Lung (tissue), 4 donors: ENCODE measurements around the genes CCNB1, SMN2 and TNPO1.

GRCh38 chr5:68709288-68709805 lies 384.5 kb upstream of the SLC30A5 start:
- PRO-cap, result no peak
- RAMPAGE, long total RNA, result no peak
- RRBS, result no CpG with 5 or more reads among the region's 2 CpGs

DNA sequence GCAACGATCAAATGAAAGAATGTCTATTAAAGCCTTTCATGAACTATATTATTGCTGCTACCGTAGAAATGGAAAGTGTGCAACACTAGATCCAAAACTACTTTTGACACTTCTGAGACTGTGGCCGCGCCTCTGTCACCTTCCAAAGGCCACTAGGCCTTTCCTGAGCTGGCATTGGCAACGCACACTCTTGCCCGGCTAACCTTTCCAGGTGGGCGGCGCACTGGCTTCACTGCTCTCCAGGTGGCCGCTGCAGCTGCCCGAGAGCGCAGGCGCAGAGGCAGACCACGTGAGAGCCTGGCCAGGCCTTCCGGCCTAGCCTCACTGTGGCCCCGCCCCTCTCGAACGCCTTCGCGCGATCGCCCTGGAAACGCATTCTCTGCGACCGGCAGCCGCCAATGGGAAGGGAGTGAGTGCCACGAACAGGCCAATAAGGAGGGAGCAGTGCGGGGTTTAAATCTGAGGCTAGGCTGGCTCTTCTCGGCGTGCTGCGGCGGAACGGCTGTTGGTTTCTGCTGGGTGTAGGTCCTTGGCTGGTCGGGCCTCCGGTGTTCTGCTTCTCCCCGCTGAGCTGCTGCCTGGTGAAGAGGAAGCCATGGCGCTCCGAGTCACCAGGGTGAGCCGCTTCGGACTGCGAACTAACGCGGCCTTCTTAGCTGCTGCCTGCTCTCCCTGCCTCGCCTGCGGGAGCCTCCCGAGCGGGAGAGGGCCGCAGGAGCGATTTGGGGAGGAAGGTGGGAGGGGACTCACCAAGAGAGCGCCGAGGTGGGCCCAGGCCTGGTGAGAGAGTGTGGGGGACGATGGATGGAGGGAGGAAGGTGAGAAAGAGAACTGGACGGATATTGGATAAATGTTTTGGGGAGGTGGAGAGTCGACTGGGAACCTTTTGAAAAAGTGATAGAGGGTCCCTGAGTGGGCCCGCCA lies at the start of gene CCNB1:
Gene CCNB1, plus strand, starts transcription at position 483 of the 924 bp plus-strand sequence.
- PRO-cap, result bidirectional peak, plus-strand start at position 462 of the sequence, minus-strand start at position 162 of the sequence
- RAMPAGE, long total RNA, result no peak
- RRBS, result under 1% methylated on average over 14 of the region's 54 CpGs

DNA sequence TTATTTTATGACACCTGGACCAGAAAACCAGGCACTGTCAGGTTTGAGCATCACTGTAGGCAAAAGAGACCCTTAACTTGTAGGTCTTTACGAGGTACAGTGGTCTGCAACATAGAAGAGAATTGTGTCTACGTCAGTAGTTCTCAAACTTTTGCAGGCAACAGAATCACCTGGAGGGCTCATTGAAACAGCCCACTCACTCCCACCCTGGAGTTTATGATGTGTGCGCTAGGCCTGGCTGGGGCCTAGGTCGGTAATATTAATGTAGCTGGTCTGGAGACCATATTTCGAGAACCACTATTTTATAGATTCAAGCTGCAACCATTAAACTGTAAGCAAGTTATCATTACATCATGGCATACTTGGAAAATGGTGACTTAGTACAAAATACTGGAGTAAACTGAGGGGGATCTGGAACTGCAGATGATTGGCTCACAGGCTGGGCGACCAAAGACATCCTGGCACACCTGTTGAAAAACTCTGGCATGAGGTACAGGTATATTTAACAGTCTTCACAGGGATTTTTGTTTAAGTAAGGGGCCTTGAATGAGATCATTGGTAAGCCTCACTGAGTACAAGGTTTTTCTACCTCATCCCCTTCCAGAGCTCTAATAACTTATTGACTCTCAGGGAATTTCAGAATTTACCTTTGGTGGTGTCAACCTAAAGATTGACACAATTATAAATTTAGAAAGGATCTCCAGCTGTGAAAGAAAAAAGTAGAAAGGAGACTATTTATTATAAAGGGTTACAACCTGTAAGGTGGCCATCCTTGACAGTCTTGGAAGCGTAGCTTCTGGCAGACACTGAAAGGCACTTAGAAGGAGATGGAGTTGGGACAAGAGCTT lies 33.6 kb downstream of the OCLN start:
- PRO-cap, result no peak
- RAMPAGE, long total RNA, result no peak
- RRBS, result no CpG with 5 or more reads among the region's 7 CpGs

- PRO-cap, result no peak
- RAMPAGE, long total RNA, result no peak
- RRBS, result no CpG with 5 or more reads among the region's 33 CpGs
Measured at GRCh38 chr5:70049536-70049872, at the start of gene SMN2. Gene SMN2, plus strand, starts transcription at chr5:70049669.

DNA sequence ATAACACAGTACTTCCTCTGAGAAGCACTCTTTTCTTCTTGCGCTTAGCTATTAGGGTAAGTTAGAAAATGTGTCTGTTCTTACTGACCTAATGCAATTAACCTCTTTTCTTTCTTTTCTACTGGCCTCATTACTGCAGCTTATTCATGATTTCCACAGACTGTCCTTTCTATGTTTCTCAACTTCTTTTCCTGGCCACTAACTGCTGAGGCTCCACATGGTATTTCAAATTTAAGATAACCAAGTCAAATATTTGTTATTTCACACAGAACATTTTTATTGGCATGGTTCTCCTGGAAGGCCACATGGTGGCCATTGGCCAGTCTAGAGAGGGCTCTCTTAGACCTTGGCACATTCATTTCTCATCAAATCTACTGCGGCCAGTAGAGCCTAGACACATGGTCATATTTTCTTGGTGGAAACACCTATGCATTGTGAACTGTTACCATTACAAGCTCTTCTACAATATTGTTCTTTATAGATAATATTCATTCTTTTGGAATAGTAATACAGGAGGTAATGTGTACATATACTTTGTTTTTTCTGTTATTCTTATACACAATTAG lies 13.9 kb upstream of the BDP1 start:
- PRO-cap, result no peak
- RAMPAGE, long total RNA, result no peak
- RRBS, result no CpG with 5 or more reads among the region's 2 CpGs

DNA sequence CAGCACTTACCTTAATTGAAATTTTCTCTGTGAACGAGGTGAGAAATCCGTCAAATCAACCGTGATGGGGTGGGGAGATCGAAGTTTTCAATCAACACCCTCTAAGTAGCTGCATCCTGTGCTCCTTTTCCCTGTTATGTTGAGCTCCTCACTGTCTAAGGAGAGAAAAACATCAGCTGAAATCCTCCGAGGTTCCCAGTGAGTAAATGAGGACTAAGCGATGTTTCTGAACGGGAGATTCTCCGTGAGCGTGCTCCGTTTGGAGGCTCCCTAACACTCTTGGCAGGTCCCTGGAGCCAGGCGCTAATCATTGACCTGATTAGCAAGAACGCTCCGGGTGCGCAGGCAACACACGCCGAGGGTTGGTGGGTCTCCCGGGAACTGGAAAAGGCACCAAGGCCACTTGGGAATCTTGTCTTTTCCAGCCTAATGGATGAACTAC lies 9.8 kb upstream of the BDP1 start:
- PRO-cap, result no peak
- RAMPAGE, long total RNA, result no peak
- RRBS, result no CpG with 5 or more reads among the region's 17 CpGs

DNA sequence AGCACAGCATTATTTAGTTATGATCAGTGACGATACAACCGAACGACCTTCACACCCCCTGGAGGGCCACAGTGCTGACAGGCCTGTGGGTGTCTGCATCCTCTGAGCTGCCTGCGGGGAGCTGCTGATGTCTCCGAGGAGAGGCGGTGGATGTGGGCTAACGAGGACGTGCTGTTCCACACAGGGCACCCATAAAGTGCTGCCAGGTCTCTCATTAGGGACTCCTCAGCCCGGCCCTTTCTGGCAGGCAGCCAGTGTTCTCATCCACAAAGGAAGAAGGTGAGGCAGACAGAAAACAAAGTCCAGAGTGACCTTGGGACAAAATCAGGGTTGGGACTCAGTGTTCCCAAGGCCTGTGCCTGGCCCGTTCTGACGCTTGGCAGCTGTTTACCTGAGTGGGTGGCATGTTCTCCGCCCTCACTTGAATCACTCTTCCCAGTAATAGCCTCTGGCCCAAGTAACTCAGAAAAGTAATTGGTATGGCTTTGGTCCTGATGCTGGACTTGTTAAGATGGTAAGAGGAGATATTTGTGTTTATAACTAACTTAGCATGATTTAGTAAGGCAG lies 29.3 kb downstream of the CARTPT start:
- PRO-cap, result no peak
- RAMPAGE, long total RNA, result no peak
- RRBS, result no CpG with 5 or more reads among the region's 12 CpGs

DNA sequence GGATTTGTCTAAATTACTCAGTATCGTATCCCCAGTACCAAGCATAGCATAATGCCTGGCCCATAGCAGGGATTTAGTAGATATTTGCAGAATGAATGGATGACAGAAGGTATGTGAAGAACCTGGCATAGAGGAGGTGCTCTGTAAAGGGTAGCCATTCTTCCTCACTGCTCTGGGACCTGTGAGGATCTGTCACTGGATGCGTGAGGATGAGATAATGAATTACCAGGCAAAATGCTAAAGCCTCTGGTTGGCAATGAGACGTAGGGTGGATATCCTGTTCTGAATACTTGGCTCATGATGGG lies 172.6 kb downstream of the CARTPT start:
- PRO-cap, result no peak
- RAMPAGE, long total RNA, result no peak
- RRBS, result no CpG with 5 or more reads among the region's 3 CpGs

DNA sequence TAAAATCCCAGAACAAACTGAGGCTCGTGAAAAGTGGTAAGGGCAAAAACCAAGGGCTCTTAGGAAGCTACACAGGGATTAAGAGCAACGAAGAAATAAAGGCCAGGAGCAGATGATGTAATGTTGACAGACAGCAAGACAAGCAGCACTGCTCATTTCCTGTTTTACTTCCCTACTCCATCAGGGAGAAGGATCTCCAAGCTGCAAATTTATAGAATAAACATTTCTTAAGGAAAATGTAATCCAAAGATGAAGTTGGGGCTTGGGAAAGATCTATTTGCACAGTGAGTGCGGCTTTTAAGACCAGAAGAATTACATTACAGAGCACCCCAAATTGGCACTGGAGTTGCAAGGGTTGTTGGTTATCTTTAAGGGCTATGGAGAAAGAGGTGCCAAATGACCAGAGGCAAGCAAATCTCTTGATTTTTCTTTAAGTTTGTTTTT lies 182.2 kb upstream of the MAP1B start:
- PRO-cap, result no peak
- RAMPAGE, long total RNA, result no peak
- RRBS, result no CpG with 5 or more reads among the region's 3 CpGs

- PRO-cap, result no peak
- RAMPAGE, long total RNA, result no peak
- RRBS, result no CpG with 5 or more reads among the region's 8 CpGs
Measured at GRCh38 chr5:72158190-72158866, 51.1 kb downstream of the MAP1B start.

DNA sequence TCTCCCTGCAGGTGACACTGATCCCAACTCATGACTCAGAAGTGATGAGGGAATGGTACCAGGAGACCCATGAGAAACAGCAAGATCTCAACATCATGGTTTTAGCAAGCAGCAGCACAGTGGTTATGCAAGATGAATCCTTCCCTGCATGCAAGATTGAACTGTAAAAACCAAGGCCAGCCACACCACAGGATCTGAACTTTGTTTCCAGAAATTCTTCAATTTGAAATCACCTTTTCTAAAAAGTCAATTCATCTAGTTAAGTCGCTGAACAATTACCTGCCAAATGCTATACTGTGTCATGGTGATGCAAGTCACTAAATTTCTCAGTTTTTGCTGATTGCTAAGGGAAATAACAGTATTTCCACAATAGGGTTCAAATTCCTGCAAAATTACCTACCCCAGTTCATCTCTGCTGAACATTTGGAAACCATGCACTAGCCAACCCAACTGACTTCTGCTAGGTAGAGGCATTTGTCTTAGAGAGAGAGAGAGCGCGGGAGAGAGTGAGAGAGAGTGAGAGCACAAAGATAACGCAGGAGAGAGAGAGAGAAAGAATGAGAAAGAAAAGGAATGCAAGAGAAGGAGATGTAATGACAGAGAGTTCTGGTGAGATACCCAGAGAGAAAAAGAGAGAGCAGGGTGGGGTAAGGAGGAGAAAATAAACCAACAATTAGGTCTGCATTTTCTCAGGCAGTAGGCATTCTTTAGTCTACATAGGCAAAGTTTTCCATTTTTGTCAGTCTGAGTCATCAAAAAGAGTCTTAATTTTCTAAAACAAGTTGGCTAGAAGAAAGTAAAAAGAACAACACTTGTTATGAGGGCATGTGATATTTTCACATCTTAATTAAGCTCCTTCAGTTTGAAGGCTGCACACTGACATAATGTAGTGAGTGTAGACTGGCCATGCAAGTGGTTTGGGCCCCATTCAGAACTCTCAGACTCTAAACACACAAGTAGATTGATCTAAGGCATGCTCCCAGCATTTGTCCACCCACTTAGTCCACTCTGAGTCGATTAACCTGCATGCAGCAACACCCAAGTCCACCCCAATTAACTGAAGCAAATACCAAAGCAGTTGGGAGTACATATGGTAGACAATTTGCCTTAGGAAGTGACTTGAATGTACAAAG lies 98.2 kb downstream of the MAP1B start:
- PRO-cap, result no peak
- RAMPAGE, long total RNA, result no peak
- RRBS, result no CpG with 5 or more reads among the region's 5 CpGs

DNA sequence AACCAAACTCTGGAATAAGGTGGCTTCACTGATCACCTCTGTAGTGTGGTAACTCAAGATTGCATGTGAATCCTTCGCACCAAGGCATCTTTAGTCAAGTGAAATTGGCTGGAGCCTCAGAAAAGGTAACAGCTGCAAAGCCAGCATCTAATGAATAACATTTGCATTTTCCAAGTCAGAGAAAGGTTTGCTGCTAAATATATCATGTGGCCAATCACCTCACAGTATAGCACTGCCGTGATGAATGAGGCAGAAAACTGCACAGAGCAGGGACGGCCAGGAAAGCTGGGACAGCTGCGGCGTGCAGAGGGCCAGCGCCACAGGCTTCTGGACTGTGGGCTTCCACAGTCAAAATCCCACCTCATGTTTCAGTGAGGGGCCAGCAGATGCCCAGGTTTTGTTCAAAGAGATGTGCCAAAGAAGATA lies 18.5 kb downstream of the MRPS27 start:
- PRO-cap, result no peak
- RAMPAGE, long total RNA, result no peak
- RRBS, result no CpG with 5 or more reads among the region's 6 CpGs

GRCh38 chr5:72499597-72500344 lies 7.4 kb downstream of the ZNF366 start:
- PRO-cap, result no peak
- RAMPAGE, long total RNA, result no peak
- RRBS, result no CpG with 5 or more reads among the region's 17 CpGs

DNA sequence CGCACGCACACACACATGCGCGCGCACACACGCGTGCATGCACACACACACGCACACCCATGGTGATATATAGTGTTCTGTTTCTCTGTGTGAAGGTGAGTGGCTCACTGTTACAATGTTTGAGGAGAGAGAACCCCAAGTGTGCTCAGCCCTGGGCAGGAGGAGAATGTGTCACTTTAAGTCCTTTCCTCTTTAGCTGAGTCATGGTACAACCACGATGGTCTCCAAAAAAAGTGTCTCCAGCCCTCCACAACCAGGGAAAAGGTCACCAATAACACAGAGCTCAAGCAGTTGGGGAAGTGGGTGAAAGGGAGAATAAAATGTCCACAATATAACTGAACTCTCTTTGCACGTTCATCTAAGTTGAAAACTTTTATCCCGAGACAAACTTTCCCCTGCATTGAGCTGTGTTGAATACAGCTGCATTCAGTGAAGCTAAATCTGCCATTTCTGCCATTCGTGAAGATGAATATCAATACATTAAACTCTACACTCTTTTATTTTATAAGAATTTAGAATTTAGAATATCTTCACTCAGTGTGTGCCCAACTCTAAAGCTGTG lies 3.1 kb downstream of the ZNF366 start:
- PRO-cap, result no peak
- RAMPAGE, long total RNA, result no peak
- RRBS, result no CpG with 5 or more reads among the region's 12 CpGs

- PRO-cap, result bidirectional peak, plus-strand start at chr5:72816695, minus-strand start at chr5:72816526; bidirectional peak, plus-strand start at chr5:72817140, minus-strand start at chr5:72816883
- RAMPAGE, long total RNA, result no peak
- RRBS, result 2% methylated on average over 39 of the region's 89 CpGs
Measured at GRCh38 chr5:72816297-72817014, at the start of gene TNPO1. Gene TNPO1, plus strand, starts transcription at chr5:72816661.

- PRO-cap, result no peak
- RAMPAGE, long total RNA, result no peak
- RRBS, result no CpG with 5 or more reads among the region's 3 CpGs
Measured at GRCh38 chr5:72917258-72918428, 38.2 kb upstream of the FCHO2 start.

- PRO-cap, result no peak
- RAMPAGE, long total RNA, result no peak
- RRBS, result no CpG with 5 or more reads among the region's 4 CpGs
Measured at GRCh38 chr5:72936996-72937403, 18.8 kb upstream of the FCHO2 start.

DNA sequence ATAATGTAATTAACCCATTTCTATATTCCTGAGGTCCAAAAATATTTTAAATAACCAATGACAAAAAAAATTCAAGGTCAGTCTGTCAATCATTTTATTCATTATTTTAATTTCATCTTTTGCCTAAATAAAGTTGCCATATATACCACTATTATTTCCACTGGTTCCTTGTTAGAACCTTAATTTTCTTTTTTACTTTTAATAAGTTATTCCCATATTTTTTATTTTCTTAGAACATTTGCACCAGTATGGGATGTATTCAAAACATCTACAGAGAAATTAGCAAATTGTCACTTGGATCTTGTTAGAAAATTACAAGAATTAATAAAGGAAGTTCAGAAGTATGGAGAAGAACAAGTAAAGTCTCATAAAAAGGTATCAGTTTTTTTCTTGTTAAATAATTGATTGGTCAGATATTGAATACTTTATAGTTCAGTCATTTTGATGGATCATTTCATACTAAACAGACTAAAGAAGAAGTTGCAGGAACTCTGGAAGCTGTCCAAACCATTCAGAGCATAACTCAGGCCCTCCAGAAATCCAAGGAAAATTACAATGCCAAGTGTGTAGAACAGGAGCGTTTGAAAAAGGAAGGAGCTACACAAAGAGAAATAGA lies 34.5 kb downstream of the FCHO2 start:
- PRO-cap, result no peak
- RAMPAGE, long total RNA, result no peak
- RRBS, result no CpG with 5 or more reads among the region's 1 CpG

- PRO-cap, result no peak
- RAMPAGE, long total RNA, result no peak
- RRBS, result no CpG with 5 or more reads among the region's 20 CpGs
Measured at GRCh38 chr5:73274638-73275759, 102.0 kb downstream of the TMEM174 start.

GRCh38 chr5:73286179-73286609 lies 113.2 kb downstream of the TMEM174 start:
- PRO-cap, result no peak
- RAMPAGE, long total RNA, result no peak
- RRBS, result no CpG with 5 or more reads among the region's 4 CpGs